Colon Carcinoma Metastatic in the Brain (tissue), 2 donors: ENCODE data around the gene FAM20C.

DNA sequence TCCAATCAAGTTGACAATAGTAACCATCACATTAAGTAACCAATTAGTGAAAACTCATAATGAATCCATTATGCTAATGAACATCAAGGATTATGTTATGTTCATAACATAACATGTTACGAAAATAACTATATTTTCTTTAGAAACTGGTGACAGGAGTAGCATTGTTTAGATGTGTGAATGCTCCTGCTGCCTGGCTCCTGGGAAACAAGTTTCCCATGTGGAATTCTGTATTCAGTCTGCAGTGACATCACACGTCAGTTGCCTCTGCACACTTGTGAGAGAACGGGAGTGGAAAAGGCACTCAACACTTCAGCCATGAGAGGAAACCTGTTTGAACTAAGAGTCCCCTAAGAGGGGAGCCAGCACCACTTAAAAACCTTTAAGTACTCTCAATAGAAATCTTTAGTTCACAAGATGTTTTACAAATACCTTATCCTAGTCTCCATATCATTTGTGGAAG is 140.3 kb upstream of the FAM20C start:
- PRO-cap, 2 experiments, result no peak in any of the 2 experiments

- PRO-cap, 2 experiments, result no peak in any of the 2 experiments
Observed at GRCh38 chr7:119076-119923, 73.1 kb upstream of the FAM20C start.

DNA sequence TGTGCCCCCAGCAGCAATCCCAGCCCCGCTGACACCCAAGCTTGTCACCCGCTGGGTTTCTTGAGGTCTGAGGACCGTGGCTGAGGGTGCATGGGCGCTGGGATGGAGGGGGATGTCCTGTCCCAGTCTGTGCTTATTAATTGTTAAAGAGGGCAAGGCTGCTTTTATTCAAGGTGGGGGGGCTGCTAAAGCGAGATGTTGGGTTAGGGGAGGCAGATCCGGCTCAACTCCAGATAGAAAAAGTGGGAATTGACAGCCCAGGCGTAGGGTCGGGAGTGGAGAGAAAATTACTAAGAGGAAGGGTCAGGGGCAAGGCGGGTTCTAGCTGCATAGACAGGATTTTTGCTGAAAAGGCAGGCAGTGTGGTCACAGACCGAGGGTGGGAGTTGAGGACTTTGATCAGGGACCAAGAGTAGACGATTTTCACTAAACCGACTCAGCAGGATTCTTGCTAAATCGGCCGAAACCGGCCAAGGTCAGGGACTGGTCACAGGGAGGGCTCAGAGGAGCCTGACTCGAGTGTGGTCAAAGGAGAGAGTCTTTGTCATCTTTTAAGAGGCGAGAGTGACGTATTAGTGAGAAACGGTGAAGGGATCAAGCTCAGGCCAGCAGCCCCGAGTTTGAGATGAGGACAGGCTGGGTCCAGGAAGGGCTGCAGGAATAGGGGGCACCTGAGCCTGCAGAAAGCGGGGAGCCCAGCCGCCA is 41.8 kb upstream of the FAM20C start:
- PRO-cap, 2 experiments, result no peak in any of the 2 experiments

- PRO-cap, 2 experiments, result no peak in any of the 2 experiments
Observed at GRCh38 chr7:188107-188407, 4.3 kb upstream of the FAM20C start.

DNA sequence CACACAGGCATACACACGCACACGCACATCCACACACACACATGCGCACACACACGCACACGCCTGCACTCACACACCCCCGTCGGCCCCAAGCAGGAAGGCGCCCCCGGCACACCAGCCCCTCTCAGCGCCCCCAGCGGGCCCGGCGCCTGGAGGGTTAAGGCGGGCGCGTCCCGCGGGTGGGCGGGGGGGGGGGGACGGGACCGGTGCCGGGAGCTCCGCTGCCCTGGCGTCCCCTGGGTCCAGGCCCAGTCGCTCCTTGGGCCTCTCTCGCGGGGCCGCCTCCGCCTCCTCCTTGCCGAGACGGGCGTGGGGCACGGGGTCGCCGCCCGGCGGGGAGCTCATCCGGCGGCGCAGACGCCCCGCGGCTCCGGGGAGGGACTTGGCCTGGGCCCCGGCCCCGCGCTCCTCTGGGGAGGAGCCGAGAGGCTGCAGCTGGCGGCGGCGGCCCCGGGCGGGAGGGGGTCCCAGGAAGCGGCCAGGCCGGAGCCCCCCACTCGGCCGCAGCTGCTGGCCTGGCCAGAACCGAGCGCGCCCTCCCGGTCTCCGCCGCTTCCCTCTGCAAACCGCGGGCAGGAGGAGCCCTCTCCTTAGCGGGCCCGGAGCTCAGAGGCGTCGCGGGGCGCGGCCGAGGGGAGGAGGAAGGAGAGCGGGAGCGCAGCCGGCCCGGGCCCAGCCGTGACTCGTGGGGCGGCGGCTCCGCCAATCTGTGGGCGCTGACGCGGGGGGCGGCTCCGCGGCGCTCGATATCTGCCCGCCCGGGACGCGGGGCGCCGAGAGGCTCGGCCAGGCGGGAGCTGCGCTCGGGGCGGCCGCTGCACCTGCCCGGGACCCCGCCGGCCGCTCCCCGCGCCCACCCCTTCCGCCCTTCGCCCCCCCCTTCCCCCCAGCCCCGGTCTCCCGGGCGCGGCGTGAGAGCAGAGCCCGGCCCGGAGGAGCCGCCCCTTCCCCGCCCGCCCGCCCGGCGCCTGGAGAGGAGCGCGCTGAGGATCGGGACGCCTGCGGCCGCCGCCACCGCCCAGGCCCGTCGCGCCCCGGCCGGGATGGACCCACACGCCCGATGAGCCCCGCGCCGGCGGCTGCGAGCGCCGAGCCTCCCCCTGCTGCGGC is at the start of gene FAM20C:
TSS of gene FAM20C (plus strand) at position 776 of the 1,110 bp plus-strand sequence.
- PRO-cap, 2 experiments, result peak in 2 of 2 experiments; most common plus-strand start position 776 of the sequence (in 2); most common minus-strand start position 561 of the sequence (in 2)

DNA sequence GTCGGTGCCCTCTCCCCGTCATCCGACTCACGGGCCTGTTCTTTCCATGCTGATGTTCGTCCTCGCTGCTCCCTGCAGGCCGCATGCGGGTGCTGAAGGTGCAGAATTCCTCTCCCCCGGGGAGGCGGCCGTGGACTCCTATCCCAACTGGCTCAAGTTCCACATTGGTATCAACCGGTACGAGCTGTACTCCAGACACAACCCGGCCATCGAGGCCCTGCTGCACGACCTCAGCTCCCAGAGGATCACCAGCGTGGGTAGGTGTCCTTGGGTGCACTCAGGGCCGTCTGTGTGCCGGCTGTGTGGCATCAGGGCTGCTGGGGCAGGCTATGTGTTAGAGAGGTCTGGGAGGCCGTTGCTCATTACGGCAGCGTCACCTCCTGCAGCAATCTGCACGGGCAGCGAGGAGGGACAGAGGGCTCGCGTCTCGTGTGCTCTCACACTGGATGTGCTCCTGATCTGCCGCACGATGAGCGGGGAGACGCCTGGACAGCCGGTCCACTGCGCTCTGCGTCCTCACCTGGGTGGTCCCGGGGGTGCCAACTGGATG is 3.2 kb downstream of the FAM20C start:
- PRO-cap, 2 experiments, result no peak in any of the 2 experiments

DNA sequence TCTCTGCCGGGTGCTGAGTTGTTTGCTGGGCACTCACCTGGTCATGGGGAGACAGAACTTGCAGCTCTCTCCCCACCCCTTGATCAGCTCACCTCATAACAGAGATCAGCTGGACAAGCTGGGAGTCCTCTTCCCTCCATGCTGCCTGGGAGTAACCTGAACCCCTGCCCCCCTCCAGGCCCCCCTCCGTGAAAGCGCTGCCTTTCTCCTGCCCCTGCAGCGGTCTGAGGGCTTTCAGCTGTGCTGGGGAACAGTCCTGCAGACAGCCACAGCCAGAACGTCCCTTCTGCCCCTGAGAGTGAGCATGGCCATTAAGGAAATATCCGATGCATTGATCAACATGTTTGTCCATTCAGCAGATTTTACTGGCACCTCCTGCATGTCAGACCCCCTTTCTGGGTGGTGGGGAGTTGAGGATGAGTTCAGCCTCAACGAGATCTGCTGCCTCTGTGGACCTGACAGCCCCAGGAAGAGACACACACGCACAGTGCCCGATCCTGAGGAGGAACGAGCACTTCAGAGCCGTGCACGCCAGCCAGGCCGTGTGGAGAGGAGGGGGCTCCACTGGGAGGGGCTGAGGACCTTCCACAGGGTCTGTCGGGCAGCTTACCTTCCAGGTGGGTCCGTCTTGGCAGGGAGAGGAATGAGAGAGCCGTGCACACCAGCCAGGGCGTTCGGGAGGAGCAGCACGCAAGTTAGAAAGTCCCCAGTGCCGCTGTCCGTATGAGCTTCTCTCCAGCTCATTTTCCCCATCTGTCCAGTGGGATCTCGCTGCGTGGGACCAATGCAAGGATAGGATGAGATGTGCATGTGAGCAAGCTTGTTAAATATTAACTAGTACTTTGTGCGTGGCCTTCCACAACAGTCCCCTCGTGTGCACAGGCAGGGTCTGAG is 4.7 kb downstream of the FAM20C start:
- PRO-cap, 2 experiments, result no peak in any of the 2 experiments

DNA sequence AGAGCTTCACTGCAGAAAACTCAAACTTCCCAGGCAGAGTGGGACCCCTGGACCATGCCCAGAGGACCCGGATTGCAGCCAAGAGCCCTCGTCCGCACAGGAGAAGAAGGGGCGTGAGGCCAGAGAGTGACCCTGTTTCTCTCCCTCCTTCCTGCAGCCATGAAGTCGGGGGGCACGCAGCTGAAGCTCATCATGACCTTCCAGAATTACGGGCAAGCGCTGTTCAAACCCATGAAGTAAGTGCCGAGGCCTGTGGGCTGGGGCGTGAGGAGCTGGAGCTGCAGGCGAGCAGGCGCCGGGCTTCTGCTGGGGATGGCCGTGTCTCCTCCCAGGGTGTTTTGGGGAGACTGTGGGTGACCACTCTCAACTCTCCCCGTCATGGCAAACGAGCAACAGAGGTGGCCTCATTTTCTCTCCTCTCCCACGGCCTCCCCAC is 16.4 kb downstream of the FAM20C start:
- PRO-cap, 2 experiments, result no peak in any of the 2 experiments

- PRO-cap, 2 experiments, result no peak in any of the 2 experiments
Observed at GRCh38 chr7:230127-230647, 37.8 kb downstream of the FAM20C start.

DNA sequence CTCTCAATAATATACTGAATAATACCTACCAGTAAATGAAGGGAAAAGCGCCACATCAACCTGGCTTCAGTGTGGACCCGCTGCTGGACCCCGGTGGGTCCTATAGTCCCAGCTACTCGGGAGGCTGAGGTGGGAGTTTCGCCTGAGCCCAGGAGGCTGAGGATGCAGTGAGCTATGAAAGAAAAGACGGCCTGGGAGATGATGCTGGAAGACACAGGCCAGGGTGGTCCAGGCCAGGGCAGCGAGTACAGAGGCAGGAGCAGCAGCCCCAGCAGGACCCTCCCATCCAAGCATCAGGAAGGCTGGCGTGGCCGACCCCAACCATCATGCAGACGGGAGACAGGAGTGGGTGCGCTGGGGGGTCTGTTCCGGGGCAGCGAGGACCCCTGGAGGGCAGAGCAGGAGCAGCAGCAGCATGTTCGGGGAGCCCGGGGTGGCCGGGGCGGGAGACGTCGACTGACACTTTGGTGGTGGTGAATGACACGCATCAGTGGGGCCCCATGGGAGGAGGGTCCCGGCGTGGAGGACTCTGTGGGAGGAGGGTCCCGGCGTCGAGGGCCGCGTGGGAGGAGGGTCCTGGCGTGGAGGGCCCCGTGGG is 38.6 kb downstream of the FAM20C start:
- PRO-cap, 2 experiments, result no peak in any of the 2 experiments

DNA sequence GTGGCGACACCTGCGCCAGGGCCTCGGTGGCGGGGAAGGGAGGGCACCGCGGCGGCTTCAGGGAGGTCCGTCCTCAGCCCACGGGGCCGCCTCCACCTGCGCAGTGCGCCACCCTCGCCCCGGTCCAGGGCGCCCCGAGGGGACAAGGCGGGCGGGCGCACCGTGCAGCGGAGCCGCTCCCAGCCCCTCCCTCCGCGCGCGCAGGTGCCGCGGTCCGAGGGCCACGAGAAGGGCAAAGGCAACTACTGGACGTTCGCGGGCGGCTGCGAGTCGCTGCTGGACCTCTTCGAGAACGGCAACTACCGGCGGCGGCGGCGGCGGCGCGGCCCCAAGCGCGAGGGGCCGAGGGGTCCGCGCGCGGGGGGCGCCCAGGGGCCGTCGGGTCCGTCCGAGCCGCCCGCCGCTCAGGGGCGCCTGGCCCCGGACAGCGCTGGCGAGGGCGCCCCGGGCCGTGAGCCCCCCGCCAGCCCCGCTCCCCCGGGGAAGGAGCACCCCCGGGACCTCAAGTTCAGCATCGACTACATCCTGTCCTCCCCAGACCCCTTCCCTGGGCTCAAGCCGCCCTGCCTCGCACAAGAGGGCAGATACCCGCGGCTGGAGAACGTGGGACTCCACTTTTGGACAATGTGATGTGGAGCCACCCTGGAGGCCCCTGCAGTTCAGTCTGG is 1.0 kb downstream of the FOXL3 start:
- PRO-cap, 2 experiments, result no peak in any of the 2 experiments

DNA sequence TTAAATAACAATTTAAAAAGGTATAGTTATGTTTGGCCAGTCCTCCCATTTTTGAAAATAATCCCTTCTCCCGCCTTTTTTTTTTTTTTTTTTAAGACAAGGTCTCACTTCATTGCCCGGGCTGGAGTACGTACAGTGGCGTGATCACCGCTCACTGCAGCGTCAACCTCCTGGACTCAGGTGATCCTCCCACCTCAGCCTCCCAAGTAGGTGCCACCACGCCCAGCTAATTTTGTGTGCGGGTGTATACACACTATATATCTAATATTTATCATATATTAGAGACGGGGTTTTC is 16.3 kb downstream of the FOXL3 start:
- PRO-cap, 2 experiments, result no peak in any of the 2 experiments

GRCh38 chr7:332527-333494 is 42.8 kb downstream of the FOXL3 start:
- PRO-cap, 2 experiments, result peak in 1 of 2 experiments; most common minus-strand start chr7:333085 (in 1)

GRCh38 chr7:347718-347945 is 57.7 kb downstream of the FOXL3 start:
- PRO-cap, 2 experiments, result no peak in any of the 2 experiments

GRCh38 chr7:376159-376446 is 86.1 kb downstream of the FOXL3 start:
- PRO-cap, 2 experiments, result no peak in any of the 2 experiments

DNA sequence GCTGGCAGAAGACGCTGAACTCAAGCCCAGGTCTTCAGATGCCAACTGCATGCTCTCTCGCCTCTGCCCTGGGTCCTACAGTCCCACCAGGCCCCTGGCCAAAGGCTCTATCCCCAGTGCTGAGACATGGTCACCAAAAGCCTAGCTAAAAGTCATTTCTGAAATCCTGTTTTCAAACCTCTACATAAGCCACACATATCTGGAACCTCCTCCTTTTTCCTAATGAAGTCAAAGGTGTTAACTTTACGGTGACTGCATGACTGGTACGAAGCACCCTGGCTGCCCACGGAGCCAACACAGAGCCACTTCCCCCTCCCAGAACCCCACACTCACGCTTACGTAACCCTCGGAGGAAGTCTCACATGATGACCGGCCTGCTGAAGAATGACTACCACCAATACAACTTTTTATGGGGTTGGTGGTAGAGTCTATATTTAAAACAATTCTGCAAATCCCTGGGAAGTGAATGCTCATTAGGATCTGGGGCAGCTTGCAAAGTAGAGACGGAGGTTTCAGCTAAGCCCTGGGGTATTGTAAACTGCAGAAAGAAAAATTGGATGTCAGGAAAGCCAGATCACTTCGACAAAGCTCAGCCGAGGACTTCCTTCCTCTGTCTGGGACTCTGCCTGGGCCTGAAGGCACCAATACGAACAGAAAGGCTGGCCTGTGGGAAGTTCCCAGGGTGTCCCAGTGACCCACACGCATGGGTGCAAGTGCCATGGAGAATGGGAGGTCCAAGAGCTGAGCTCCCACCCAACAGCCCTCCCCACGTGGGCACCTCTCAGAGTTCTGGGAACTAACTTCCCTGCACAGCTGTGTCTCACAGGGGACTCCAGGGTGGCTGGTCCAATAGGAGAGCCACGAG is 50.8 kb downstream of the PDGFA start:
- PRO-cap, 2 experiments, result no peak in any of the 2 experiments

DNA sequence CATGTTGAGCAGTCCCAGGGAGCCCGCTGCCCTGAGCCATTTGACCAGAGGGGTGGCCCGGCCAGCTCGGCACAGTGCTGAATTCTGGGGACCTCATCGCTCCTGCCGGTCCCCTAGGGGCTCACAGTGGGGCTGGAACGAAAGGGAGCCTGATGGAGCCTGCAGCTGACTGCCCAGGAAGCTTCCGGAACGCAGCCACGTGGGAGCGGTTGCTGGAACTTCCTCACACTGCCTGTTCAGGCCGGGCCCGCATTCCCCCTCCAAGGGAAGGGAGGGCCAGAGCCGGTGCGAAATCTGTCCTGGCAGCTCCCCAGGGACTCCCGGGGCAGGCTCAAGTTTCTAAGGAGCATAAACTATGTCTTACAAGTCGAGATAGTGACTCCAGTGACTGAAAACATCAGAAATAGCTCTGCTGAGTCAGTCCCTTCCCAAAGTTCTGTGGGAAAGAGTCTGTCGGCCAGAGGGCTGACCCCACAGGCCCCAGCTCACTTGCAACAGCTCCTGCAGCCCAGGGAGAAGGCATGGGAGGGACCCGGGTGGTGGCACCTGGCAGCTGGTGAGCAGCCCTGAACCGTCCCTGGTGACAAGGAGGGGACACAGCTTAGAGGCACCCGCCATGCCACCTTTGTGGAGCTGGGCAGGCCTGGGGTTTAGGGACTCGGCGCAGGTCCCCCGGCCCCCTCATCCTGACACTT is 47.7 kb downstream of the PDGFA start:
- PRO-cap, 2 experiments, result no peak in any of the 2 experiments

DNA sequence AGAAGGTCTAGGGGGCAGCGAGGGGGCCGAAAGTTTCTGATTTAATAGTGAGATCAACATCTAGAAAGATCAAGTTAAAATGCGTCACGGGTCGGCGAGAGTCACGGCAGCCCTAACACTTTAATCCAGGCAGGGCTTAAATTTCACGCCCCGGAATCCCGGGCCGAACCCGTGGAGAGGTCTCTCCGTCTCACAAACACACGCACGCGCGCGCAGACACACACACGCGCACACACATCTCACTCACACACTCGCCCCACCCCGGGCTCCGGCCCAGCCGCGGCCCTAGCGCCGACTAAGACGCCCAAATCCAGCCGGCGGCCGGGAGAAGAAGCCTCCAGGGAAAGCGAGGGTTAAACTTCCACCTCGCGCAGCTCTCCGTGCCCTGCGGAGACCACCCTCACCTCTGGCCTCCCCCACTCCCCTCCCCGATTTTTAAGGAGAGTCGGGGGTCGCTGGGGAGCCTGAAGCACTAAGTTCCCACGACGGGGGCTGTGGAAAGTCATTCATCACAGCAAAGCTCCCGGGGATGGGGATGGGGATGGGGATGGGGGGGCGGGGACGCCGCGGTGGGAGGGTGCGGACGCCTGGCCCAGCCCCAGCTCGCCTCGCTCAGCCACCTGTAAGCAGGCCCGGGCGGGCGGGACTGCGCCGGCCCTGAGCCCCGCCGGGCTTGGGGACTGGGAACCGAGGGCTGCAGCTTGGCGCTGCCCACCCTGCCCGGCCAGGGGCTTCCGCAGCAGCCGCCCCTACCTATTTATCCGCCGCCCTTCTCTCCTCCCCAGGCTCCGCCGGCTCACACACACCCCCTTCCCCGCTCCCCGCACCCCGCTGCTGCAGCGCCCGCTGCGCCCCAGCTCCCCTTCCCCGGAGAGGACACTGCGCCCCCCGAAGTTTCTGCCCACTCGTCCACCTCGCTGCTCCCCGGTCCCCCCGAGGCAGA is 1.6 kb downstream of the PDGFA start:
- PRO-cap, 2 experiments, result peak in 2 of 2 experiments; most common plus-strand start position 313 of the sequence (in 2); most common minus-strand start position 200 of the sequence (in 1)

DNA sequence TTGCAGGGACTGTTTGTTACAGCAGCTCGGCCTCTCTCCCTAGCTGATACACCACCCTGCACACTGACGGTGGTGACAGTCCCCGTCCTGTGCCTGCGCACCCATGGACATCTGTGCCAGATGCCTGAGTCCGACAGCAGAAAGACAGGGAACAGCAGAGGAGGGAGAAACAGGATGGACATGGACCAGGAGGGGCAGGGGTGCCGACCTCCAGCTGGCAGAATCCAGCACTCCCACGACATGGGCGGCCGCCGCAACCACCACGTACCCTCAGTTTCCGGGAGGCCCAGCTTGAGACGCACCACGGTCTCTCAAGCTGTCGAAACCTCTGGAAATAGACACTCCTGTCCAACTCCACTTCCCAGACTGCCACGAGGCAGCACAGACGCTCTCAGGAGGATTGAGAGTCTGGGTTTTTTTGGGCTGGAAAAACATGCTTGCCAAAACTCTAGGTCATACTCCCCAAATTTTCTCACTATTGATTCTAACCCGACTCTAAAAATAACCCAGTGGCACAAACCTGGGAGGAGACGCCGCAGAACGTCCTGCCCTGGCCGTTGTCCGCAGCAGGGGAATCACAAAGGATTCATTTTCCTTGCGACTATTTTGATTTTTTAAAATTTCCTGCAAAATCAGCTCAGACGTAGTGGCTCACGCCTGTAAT is 37.9 kb upstream of the PDGFA start:
- PRO-cap, 2 experiments, result no peak in any of the 2 experiments

DNA sequence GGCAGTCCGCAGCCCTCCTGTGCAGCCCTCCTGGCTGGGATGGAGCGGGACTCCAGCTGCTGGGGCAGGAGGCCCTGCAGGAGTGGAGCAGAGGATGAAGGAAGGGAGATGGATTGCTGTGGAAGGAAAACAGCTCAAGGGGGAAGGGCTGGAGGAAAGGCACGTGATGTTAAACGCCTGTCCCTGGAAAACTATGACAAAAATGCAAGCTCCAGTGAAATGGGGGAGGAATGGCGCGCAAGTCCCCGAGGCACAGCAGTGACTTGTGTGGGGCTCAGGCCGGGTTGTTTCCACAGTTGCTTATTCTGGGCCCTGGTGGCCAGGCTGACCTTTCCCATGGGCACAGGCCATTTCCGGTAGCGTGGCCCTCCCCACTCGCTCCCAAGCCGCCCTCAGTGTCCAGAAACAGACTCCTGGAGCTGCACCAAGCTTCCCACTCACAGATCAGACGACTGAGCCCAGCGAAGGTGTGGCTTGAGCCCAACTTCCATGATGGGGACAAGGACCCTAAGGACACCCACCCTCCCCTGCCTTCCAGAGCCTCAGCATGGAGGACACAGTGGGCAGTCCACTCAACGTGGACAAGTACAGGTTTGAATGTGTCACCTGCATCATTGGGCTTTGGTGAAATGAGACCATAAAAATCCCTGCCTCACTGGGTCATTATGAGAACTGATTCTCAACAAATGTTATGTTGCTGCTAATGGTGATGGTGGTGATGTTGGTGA is 68.2 kb upstream of the PDGFA start:
- PRO-cap, 2 experiments, result no peak in any of the 2 experiments